Lower leg skin (tissue), 2 donors: ENCODE measurements around the gene HAUS2.

GRCh38 chr15:42085246-42085533 is 9.2 kb downstream of the PLA2G4D start:
- PRO-cap: no peak
- RAMPAGE, long total RNA, 2 experiments: no peak in any of the 2 experiments

DNA sequence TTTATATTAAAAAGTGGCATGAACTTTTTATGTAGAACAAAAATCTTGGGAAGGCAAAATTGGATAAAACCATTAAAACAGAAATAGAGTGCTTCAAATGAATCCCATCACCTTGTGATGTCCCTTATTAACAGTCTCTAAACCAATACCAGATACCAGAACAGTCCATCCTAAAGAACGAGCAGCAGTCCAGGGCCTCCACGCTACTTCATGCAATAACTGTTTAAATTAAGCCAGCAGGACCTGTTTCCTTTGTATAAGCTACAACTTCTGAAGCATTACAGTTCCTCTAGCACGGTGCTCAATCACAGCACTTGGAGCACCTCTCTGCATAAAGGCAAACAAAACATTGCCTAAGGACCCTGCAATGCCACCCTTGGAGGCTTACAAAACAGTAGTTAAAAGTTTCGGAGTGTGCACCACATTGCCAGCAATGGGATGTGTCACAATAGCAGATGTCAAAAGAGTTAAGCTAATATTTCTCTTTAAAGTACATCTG is 2.5 kb upstream of the VPS39 start:
- PRO-cap: no peak
- RAMPAGE, long total RNA, 2 experiments: no peak in any of the 2 experiments

GRCh38 chr15:42273772-42274637 is 772 bp upstream of the TMEM87A start:
- PRO-cap: no peak
- RAMPAGE, long total RNA, 2 experiments: start-site peak on the plus strand in 2 of 2 experiments, at chr15:42274200-42274454 at its widest, 19 to 63 reads per replicate

- PRO-cap: no peak
- RAMPAGE, long total RNA, 2 experiments: no peak in any of the 2 experiments
Measured at GRCh38 chr15:42401467-42401986, 42.2 kb downstream of the CAPN3 start.

- PRO-cap: no peak
- RAMPAGE, long total RNA, 2 experiments: no peak in any of the 2 experiments
Measured at GRCh38 chr15:42408880-42409393, 49.6 kb downstream of the CAPN3 start.

DNA sequence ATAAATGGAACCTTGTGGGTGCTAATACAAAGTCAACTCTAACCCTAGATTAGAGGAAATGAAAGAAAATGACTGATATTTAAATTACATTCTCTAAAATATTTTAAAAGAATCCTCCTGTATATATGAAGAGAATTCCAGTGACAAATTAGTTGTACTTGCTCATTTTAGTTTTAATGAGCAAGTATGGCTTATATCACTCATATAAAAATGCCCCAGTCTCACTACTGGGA is 49.2 kb downstream of the ZNF106 start:
- PRO-cap: no peak
- RAMPAGE, long total RNA, 2 experiments: no peak in any of the 2 experiments

- PRO-cap: bidirectional peak, plus-strand start at chr15:42549016, minus-strand start at chr15:42548770
- RAMPAGE, long total RNA, 2 experiments: start-site peak on the plus strand in 2 of 2 experiments, at chr15:42548837-42548859 at its widest, 60 to 141 reads per replicate; start-site peak on the minus strand in 2 of 2 experiments, at chr15:42548713-42548784 at its widest, 63 to 197 reads per replicate
Measured at GRCh38 chr15:42548679-42549189, at the start of gene HAUS2. Gene HAUS2, plus strand, starts transcription at chr15:42548838.

- PRO-cap: no peak
- RAMPAGE, long total RNA, 2 experiments: no peak in any of the 2 experiments
Measured at GRCh38 chr15:42576175-42576539, 751 bp downstream of the STARD9 start.

- PRO-cap: no peak
- RAMPAGE, long total RNA, 2 experiments: no peak in any of the 2 experiments
Measured at GRCh38 chr15:42724946-42725913, 11.7 kb downstream of the CDAN1 start.

GRCh38 chr15:42734278-42734815 is 2.6 kb downstream of the CDAN1 start:
- PRO-cap: no peak
- RAMPAGE, long total RNA, 2 experiments: no peak in any of the 2 experiments

- PRO-cap: no peak
- RAMPAGE, long total RNA, 2 experiments: no peak in any of the 2 experiments
Measured at GRCh38 chr15:42919616-42920118, 911 bp downstream of the TTBK2 start.

DNA sequence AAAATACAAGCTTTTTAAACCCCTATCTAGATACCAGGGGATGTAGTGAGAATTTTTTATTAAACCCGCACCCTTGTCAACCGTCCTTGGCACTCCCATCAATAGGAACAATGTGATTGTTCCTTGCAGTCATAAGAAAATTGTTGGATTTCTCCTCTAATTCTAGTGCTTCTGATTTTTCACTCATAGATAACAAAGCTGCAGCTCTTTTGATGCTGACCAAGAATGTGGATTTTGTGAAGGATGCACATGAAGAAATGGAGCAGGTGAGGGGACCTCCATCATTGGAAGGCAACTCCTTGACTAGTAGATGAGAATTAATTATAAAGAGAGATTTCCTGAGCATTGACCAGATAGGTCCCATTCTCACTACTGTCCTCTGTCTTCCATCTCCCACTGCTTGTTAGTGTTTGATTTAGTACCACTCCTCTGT is 5.6 kb downstream of the CCNDBP1 start:
- PRO-cap: no peak
- RAMPAGE, long total RNA, 2 experiments: start-site peak on the plus strand in 1 of 2 experiments, centred at position 239 of the sequence, 54 reads per replicate

GRCh38 chr15:43270493-43271416 is 4.0 kb upstream of the TGM5 start:
- PRO-cap: no peak
- RAMPAGE, long total RNA, 2 experiments: no peak in any of the 2 experiments

- PRO-cap: bidirectional peak, plus-strand start at chr15:43330324, minus-strand start at chr15:43330336
- RAMPAGE, long total RNA, 2 experiments: no peak in any of the 2 experiments
Measured at GRCh38 chr15:43329468-43330465, 606 bp downstream of the LCMT2 start.

DNA sequence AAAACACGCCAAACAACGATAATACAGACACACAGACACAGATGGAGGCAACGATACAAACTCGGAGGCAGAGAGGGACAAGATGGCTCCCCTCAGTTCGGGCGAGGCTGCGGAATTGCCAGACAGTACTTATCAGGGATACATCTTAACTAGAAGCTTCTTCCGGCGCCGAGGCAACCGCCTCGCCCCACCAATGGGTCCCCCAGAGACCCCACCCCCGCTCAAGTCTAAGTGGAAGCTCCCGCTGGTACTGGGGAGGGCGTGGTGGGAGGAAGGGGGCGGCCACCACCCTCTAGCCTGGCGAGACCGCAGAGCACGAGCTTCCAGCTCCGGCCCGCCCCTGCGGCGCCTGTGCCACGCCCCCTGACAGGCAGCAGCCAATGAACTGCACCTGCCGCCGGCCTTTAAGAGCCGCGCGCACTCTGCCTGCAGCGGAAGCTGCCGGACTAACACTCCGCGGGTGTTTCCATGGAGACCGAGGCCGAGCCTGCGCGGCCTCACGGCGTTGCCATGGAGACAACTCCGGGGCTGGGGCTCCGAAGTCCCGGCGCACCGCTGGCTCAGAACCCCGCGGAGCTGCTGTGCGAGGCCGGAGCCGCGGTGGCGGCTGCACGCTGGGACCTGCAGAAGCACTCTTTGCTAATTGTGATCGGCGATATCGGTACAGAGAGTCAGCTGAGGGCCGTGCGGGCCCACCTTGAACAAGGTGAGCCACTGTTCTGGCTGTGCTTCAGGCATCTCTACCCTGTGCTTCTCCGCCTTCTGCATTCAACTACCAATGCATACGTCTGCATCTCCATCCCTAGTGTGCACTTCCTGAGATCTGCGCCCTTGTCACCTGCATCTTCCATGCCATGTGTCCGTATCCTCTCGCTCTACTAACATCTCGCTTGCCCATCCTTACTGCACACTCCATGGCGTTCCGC is 6.6 kb upstream of the MAP1A start:
- PRO-cap: bidirectional peak, plus-strand start at position 563 of the sequence, minus-strand start at position 117 of the sequence
- RAMPAGE, long total RNA, 2 experiments: no peak in any of the 2 experiments

DNA sequence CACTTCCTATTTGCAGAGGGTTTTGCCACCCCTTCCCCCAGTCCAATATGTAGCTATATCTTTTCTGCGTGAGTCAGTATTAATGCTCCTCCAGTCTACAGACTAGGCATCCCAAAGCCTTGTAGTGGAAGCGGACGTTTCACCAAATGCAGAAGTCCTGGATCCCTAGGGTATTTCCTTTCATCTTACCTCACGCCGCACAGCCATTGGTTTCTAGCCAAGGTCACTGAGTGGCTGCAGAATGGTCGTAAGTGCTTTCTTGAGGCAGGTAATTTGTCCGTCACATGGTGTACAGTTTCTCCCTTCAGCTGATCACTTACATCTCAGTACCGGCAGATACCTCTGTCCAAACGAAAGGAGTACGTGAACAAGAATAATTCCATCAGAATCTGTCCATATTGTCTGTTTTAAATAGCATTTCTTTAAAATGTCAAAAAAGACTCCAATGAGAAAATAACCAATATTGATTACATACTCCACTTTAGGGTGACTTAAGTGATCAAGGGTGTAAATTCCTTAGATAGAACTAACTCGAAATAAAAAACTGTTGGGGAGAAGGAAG is 801 bp downstream of the PDIA3 start:
- PRO-cap: no peak
- RAMPAGE, long total RNA, 2 experiments: no peak in any of the 2 experiments

- PRO-cap: no peak
- RAMPAGE, long total RNA, 2 experiments: no peak in any of the 2 experiments
Measured at GRCh38 chr15:43762588-43763422, 14.0 kb downstream of the ELL3 start.

GRCh38 chr15:43766613-43766987 is 10.2 kb downstream of the ELL3 start:
- PRO-cap: no peak
- RAMPAGE, long total RNA, 2 experiments: no peak in any of the 2 experiments

- PRO-cap: no peak
- RAMPAGE, long total RNA, 2 experiments: no peak in any of the 2 experiments
Measured at GRCh38 chr15:43930558-43930901, 103.7 kb downstream of the WDR76 start.

GRCh38 chr15:44287725-44288106 is 803 bp upstream of the GOLM2 start:
- PRO-cap: unidirectional peak, plus-strand start at chr15:44288016
- RAMPAGE, long total RNA, 2 experiments: no peak in any of the 2 experiments